Vagina (tissue), 1 donor: ENCODE measurements around a stretch of chr3.

DNA sequence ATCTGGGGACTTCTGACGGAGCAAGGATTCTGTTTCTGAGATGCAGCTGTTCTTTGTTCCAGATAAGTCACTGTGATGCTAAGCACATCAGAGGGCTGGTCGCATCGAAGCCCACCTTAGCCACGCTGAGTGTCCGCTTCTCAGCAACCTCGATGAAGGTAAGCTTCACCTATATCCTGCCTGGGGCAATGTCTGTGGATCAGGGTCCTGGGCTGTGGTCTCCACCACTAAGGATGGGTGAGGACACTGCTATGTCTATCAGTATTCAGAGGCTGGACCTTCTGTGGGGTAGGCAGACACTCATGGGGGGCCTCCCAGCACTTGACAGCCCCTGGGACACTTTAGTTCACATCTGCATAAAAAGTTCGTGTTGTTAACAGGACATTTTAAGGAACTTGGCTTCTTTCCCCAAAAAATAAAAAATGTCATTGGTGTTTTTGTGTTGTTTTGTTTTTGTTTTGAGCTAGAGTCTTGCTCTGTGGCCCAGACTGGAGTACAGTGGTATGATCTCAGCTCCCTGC lies 18.3 kb downstream of the NISCH start:
- PRO-cap: no peak
- RAMPAGE, long total RNA: no peak

DNA sequence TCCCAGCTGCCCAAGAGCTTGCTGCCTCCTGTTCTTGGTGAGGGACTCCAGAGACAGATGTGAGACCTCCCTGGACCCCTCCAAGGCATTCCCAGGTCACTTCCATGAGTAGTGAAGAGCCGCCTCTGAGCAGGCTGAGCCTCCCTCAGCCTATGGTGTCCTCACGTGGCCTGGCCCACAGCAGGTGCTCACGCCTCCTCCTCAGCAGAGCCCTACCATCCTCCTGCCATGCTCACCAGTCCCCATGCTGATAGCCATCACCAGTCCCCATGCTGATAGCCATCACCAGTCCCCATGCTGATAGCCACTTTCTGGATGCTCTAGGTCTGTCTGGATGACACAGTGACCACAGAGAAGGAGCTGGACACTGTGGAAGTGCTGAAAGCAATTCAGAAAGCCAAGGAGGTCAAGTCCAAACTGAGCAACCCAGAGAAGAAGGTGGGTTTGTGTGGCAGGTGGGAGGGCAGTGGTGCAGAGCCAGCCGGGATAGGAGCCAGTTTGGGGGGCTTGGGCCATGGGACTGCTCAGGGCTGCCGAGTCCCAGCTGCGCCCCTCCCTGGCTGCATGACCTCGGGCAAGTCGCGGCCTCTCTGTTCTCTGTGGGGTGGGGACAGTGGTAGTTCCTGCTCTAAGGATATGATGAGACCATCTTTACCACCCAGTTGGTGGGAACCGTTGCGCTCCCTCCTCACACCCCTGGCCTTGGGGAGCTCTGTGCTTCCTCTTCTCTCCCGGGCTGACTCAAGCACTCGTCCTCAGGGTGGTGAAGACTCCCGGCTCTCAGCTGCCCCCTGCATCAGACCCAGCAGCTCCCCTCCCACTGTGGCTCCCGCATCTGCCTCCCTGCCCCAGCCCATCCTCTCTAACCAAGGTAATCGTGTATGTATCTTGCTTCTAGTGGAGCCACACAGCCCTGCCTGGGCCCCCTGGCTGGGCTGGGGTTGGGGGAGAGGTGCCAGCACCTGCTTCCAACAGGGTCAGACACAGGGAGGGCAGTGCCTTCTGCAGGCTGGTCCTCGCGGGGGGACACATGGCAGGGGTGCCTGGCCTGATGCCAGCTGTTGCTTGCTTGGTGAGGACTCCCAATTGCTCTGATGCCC lies 15.4 kb upstream of the STAB1 start:
- PRO-cap: no peak
- RAMPAGE, long total RNA: no peak

GRCh38 chr3:52498646-52499104 lies 3.5 kb downstream of the STAB1 start:
- PRO-cap: no peak
- RAMPAGE, long total RNA: no peak

DNA sequence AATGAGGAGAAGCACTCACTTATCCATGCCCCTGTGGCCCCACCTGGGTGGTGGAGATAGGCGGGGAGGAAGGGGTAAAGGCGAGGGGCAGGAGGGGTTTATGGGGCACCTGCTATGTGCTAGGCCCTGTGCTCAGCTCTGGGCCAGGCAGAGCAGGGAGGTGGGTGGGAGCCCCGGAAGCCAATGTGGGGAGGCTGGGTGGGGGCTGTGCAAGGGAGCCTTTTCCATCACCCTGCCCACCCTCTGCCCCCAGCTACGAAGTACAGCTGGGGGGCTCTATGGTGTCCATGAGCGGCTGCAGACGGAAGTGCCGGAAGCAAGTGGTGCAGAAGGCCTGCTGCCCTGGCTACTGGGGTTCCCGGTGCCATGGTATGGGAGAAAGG lies 6.2 kb downstream of the STAB1 start:
- PRO-cap: no peak
- RAMPAGE, long total RNA: no peak

- PRO-cap: no peak
- RAMPAGE, long total RNA: no peak
Observed at GRCh38 chr3:52509080-52509496, 13.9 kb downstream of the STAB1 start.

- PRO-cap: no peak
- RAMPAGE, long total RNA: no peak
Observed at GRCh38 chr3:52527095-52527432, 6.6 kb downstream of the NT5DC2 start.

DNA sequence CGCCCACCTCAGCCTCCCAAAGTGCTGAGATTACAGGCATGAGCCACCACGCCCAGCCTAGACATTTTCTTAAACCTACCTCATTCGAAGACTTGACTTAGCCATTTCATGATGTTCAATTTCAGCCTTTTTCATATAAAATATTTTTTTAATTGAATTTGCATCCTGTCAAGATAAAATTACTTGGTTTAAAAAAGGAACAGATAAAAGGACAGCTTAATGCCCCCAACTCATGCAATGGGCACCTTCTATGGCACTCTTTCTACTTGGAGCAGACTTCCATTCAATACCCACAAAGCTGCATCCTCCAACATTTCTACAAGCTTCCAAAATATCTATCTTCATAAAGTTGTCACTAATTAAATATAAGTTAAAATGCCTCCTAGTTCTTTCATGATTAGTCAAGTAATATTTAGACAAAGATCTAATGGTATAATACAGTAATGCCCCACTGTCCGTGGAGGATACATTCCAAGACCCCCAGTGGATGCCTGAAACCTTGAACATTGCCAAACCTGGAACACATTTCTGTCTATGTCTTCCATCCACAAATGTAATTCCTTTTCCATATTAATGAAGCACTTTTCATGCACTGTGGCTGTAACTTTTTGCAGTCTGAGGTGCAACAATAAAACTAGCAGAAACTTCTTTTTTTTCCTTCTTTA lies 41.1 kb upstream of the GNL3 start:
- PRO-cap: no peak
- RAMPAGE, long total RNA: no peak

- PRO-cap: no peak
- RAMPAGE, long total RNA: no peak
Observed at GRCh38 chr3:52681592-52682579, 3.9 kb upstream of the GNL3 start.

- PRO-cap: no peak
- RAMPAGE, long total RNA: no peak
Observed at GRCh38 chr3:52715126-52715409, 9.2 kb downstream of the SPCS1 start.

- PRO-cap: no peak
- RAMPAGE, long total RNA: no peak
Observed at GRCh38 chr3:52778164-52778649, 808 bp downstream of the ITIH1 start.

GRCh38 chr3:52892610-52893392 lies 4.5 kb downstream of the STIMATE start:
- PRO-cap: no peak
- RAMPAGE, long total RNA: no peak

DNA sequence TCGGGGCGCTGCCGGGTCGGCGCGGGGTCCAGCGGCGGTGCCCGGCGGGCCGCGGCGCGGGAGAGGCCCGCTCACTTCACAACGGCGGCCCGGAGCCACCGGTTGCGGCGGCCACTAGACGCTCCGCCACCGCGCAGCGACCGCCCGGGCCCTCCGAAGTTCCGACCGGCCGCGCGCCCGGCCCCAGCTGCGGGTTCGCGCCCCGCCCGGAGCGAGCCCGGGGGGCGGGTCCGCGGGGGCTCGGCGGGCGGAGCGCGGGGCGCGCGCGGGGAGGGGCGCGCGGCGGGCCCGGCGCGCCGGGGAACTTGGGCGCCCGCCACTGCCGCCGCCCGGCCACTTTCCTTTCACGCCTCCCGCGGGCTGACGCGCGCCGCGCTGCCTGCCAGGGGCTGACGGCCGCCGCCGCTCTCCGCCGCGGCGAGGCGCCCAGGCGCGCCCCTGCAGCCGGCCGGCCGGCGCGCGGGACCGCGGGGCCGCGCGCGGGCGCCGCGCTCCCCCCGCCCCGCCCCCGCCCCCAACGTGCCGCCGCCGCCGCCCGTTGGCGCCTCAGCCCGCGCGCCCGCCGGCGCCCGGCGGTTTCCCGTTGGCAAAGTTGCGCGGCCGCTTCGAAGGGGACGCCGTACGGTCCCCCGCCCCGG lies 639 bp downstream of the SFMBT1 start:
- PRO-cap: bidirectional peak, plus-strand start at position 332 of the sequence, minus-strand start at position 155 of the sequence
- RAMPAGE, long total RNA: no peak

DNA sequence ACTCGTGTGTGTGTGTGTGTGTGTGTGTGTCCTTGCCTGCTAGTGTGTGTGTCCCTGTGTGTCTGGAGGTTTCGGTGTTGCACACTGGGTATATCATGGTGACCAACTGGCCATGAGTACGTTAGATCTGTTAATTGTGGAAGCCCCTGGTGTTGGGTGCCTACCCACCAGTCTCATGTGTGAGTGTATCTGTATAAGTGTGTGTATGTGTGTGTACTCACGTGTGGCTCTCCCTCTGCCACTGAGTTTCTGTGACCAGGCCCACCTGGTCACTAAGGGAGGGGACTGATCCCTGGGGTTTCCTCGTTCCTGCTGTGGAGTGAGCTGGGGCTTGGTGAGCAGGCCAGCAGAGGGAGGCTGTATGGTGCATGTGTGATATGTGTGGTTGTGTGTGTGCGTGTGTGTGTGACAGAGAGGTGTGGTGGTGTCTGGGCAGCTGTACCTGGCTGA lies 1.7 kb downstream of the PRKCD start:
- PRO-cap: no peak
- RAMPAGE, long total RNA: no peak

DNA sequence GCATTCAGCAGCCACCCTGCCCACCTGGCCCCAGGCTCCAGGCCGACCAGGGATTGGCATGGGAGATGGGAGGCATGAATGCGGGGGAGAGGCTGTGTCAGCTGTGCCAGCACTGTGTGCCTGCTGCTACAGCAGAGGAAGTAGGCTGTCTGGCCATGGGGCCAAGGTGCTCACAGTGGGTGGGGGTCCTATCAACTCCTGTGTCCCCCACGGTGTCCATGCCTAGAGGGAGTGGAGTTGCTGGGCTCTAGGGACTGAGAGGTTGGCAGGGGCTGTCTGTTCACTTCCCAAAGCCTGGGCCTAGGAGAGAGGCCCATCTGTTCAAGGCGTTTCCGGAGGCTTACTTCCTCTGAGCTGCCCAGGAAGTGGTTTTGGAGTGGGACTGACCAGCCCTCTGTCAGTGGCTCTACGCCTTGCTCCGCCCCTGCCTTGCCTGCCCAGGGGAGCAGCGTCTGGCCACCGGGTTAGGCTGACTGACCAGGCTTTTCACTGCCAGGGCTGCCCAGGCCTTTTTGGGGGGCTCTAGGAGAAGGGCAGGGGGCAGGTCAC lies 5.9 kb downstream of the PRKCD start:
- PRO-cap: no peak
- RAMPAGE, long total RNA: no peak

- PRO-cap: no peak
- RAMPAGE, long total RNA: no peak
Observed at GRCh38 chr3:53179381-53180048, 18.5 kb downstream of the PRKCD start.

GRCh38 chr3:53185538-53186155 lies 24.6 kb downstream of the PRKCD start:
- PRO-cap: no peak
- RAMPAGE, long total RNA: no peak

- PRO-cap: no peak
- RAMPAGE, long total RNA: no peak
Observed at GRCh38 chr3:53192609-53192959, 31.6 kb downstream of the PRKCD start.

- PRO-cap: no peak
- RAMPAGE, long total RNA: no peak
Observed at GRCh38 chr3:53196608-53197536, 35.9 kb downstream of the PRKCD start.

DNA sequence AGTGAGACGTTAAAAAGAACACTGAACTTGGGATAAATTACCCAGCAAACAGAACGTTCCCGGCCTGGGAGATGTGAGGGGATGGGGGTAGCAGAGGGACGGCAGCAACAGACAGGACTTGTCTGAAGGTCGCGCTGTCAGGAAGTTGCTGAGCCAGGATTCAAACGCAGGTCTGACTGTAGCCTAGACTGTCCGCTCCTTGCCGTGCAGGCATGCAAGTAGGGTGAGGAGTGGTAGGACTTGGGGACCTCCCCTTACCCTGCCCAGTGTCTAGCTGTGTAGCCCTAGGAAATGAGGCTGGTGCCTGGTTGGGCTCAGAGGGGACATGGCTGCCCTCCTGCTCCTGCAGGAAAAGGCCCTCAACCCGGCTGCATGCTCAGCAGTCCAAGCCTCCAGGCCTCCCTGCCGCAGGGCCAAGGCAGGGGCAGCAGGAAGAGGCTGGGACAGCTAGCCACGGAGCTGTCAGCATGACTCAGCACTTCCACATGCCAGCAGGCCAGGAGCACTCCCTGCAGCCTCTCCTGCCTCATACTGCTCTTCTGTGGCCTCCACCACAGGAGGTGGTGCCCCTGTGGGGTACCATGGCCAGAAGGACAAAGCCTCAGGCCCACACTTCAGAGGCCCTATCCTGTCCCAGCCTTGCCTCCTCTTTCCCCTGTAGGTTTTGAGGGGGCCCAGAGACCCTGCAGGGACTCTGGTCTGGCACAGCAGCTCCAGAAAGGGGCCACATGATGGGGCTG lies 19.8 kb downstream of the TKT start:
- PRO-cap: no peak
- RAMPAGE, long total RNA: no peak

GRCh38 chr3:53281607-53281844 lies 25.7 kb upstream of the TKT start:
- PRO-cap: no peak
- RAMPAGE, long total RNA: no peak